SJSA1 (cell line): ENCODE results near the gene PARK7.

GRCh38 chr1:6484785-6485211 lies 6.7 kb downstream of the PLEKHG5 start:
- RAMPAGE, long total RNA = no peak

DNA sequence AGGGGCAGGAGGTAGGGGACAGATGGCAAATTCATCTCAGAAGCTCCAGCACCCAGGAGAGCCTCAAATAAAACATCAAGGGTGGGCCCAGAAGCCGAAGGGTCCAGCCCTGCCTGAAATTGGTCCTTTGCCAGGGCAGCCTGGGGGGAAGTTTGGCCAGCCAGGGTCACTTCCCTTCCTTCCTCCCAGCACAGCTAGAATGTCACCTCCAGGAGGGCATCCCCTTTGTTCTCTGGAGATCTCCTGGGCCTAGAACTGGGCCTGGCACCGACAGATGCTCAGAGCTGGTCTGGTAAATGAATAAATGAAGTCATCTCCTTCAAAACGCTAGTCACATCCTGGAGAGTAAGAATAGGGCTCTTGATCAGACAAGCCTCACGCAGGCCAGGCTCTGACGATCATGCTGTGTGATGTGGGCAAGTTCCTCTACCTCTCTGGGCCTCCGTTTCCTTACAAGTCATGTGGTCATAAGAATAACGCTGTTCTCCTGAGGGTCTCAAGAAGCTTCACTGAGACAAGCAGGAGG lies 1.7 kb upstream of the PLEKHG5 start:
- RAMPAGE, long total RNA = no peak

DNA sequence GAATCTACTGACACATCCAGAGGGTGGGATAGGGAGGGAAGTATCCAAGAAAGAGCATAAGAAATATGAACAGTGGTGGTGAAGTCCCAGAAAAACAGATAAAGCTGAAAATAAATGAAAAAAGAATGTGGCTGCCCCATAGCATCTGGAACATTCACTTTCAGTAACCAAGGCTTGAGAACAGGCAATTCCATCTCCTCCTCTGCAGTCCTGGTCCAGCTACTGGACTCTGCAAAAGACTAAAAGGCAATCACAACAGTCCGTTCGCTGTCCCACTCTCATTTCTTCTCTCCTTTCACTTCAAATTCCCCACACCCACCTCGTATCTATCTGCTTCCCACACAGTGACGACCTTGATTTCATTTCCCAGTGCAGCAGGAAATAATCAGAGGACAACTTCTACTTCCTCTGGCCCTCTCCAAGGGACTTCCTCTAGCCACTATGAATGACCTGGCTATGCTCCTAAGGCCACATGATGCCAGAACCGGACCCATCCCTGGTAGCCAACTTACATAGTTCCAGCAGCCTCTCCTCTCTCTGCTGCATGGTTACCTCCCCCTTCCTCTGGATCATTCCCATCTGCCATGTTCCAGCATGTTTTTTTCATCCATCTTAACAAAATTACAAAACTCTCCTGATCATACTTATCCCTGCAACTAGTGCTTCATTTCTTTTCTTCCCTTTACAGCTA lies 8.0 kb downstream of the NOL9 start:
- RAMPAGE, long total RNA = no peak

DNA sequence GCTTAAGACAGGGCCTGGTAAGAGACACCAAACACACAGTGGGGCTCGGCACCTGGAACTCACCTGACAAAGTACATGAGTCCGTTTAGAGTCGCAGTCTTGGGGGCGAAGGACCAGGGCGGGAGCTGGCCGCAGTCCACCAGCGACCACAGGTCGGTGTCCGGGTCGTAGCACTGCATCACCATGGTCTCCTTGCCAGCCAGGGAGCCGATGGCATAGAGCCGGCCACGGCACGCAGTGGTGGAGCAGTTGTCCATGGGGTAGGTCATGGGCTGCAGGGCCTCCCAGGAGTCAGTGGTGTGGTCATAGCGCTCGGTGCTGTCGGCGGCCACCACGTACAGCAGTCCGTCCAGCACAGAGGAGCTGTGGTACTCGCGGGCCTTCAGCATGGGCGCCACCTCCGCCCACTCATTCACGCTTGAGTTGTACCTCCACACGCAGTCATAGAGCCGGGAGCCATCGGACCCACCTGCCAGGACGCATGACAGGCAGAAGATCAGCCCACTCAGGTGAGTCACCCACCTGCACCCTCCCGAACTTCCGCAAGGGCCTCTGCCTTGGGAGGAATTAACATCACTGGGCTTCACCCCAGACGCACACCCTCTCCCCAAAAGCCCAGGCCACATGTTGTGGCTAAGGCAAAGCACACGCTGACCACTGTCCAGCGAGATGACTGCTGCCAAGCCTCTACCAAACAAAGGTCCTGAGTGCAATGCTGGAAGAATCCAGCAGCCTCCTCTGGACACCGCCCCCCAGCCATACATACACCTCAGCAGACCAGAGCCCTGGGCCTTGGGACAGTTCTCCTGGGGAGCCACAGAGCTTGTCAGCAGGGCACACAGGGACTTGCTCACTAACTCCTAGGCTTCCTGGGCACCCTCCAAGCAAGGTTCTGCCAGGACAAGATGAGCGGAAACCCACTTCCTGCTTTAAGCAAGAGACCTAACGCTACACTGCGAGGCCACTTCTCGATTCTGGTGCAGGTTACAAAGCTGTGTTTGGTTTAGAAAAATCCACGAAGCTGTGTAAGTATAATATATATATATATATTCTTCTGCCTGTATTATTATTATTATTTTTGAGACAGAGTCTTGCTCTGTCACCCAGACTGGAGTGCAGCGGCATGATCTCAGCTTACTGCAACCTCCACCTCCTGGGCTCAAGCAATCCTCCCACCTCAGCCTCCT lies 3.3 kb downstream of the KLHL21 start:
- RAMPAGE, long total RNA = no peak

DNA sequence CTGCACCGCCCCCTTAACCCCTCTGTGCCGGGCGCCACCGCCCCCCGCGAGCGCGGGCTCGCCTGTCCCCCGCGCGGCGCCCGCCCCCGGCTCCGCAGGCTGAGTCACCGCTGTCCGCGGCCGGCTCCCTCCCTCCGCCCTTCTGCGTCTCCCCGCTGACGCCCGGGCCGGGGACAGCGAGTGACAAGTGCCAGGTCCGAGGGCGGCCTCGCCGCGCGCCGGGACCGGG lies 192 bp upstream of the KLHL21 start:
- RAMPAGE, long total RNA = no peak

DNA sequence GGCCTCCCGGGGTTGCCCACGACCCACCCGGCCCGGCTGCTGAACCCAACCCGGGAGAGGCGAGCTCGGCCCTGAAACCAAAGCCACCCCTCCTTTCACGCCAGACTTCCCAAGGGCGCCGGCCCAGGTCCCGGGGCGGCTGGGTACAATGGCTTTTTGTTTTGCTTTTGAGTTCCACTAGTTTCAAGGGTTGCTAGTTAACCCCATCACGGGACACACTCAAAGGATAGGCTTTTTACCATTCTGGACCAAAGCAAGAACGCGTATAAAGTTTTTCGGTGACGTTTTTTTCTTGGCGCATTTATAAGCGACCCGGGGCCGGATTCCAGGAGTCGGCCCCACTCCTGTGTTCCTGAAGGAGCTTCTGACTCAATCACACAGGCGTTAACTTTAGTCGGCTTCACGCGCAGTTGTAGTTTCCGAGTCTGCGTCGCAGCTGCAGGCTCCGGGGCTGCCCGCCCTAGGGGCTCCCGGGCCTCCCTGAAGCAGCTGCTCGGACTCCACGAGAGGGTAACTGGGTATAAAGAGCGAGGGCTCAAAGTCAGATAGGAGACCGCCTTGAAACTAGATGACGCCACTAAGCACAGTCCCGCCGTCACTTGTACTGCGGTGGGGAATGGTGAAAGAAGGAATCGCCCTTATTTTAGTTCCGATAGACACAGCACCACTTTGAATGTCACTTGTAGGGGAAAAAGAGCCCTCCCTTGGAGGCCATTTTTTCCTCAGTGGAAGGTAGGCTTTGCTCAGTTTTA lies 683 bp upstream of the KLHL21 start:
- RAMPAGE, long total RNA = no peak

GRCh38 chr1:6700658-6701087 lies 943 bp downstream of the DNAJC11 start:
- RAMPAGE, long total RNA = no peak

GRCh38 chr1:6857171-6857738 lies 72.0 kb downstream of the CAMTA1 start:
- RAMPAGE, long total RNA = no peak

DNA sequence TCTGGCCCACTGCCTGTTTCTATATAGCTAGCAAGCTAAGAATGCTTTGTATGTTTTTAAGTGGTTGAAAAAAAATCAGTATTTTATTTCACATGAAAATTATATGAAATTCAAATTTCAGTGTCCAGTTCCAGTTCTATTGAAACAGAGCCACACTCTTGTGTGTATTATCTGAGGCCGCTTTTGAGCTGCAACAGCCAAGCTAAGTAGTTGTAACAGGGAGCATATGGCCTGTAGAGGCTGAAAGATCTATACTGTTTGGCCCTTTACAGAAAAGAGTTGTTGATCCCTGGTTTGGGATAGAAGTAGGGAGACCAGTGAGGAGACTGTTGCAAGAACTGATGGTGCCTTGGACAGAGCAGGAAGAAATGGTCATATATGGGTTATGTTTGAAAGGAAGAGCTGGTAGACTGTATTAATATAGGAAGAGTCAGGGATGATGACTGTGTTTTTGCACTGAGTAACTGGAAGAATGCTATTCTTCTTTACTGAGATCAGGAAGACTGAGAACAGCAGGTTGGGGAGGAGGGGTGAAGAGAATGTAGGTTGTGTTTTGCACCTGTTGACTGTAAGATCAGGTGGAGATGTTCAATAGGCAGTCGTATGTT lies 96.9 kb downstream of the CAMTA1 start:
- RAMPAGE, long total RNA = no peak

DNA sequence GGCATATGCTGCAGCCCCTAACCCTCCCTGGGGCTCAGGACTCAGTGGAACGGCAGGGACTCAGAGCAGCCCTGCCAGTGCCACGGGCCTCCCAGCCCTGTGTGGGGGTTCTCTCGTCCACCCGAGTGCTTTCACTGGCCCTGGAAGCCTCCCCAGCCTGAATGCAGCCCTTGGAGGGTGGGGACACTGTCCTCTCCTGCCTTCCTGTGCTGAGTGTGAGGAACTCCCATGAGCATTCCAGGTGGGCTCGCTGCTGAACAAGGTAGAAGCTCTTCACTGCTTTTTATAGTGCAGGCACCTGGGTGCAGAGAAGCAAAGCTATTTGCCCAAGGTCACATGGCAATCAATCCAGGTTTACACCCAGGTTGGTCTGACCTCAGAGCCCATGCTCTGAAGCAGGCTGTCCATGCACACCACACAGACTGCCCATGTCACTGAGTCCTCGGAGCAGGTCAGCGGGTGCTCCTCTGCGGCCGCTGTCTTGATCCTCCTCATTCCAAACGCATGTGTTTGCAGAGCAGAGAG lies 323.4 kb upstream of the VAMP3 start:
- RAMPAGE, long total RNA = no peak

DNA sequence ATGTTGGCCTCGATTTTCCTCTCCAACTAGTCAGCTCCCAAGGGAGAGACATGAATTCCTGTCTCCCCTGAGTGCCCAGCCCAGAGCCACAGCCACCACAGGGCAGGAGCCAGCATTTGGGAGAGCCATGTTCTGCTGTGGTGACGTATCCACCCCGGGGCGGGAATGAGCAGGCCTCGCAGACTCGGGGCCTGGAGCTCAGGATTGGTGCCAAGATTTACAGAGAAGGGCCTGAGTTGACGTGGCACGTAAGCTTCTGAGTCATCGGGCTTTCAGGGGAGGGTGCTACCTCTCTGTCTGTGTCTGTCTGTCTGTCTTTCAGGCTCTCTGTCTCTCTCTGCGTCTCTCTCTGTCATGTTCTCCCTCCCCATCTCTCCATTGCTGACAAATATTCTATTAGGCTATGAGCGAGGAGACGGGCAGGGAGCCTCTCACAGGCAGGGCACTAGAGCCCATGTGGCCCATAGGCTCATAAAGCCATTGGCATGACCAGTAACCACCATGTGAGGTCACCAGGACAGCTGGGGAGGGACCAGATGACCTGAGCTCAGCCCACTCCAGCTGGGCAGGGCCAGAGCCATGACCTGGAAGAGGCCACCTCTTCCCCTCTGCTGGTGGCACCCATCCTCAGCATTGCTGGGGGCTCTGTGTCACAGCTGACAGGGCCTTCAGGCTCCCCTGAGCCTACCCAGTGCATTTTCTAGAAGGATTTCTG lies 300.1 kb upstream of the VAMP3 start:
- RAMPAGE, long total RNA = no peak

GRCh38 chr1:7703494-7704310 lies 67.4 kb upstream of the VAMP3 start:
- RAMPAGE, long total RNA = no peak

DNA sequence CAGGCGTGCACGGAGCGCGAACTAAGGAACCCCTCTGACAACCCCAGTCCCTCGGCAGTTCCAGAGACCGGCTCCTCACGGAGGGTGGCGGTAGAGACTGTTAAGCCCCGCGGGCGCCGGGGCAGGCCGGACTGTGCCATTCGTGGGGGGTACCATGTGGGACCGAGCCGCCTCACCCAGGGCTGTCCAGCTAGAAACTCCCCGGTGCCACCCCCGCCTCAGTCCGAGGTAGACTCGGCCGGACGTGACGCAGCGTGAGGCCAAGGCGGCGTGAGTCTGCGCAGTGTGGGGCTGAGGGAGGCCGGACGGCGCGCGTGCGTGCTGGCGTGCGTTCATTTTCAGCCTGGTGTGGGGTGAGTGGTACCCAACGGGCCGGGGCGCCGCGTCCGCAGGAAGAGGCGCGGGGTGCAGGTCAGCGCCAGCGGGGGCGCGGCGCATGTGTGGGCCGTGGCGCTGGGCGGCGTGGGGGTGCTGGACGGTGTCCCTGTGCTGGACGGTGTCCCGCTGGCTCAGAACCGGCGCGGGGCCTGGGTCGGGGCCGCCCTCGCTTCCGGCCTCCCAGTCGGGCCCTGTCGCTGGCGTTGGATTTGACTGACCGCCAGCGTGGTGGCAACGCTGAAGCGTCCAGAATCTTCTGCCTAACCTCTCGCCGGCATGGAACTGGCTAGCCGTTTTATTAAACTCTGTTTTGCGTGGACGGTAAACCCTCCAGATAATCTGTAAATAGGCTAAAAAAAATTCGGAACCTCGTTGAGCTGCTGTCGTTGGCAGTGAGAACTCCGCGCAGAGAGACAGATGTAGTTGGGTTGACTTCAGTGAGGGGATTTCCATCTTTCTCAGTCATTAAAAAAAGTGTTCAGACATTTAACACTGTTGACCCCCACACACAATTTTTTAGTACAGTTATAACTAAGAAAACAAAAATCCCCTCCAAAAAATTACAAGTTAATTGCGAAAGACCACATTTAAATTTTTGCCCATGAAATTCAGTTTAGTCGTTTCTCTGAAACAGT lies at the start of gene PARK7:
PARK7 (plus strand) TSS at position 329 of the 1,013 bp plus-strand sequence.
- RAMPAGE, long total RNA = start-site peak on the plus strand centred at position 324 of the sequence, 94 bp wide, 6,059 and 3,136 reads in 2 replicates

- RAMPAGE, long total RNA = no peak
Observed at GRCh38 chr1:8097973-8098421, 71.9 kb upstream of the ERRFI1 start.

DNA sequence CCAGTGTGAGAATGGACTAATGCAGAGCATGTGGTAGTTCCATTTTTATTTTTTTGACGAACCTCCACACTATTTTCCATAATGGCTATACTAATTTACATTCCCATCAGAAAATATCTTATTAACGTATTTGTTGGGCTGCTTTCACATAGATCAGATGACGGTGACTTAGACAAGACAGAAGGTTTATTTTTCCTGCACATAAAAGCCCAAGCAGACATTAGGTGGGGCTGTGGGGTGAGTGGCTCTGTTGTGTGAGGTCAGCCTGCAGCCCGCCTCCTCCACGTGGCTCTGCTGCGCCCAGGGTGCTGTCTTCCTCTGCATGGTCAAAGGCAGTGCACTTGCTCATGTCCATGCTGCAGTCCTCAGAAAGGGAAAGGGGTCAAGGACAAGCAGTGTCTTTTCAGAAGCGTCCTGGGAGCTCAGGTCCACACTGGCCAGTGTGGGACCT lies 36.2 kb upstream of the SLC45A1 start:
- RAMPAGE, long total RNA = no peak

- RAMPAGE, long total RNA = no peak
Observed at GRCh38 chr1:8390173-8390537, 72.2 kb downstream of the SLC45A1 start.

DNA sequence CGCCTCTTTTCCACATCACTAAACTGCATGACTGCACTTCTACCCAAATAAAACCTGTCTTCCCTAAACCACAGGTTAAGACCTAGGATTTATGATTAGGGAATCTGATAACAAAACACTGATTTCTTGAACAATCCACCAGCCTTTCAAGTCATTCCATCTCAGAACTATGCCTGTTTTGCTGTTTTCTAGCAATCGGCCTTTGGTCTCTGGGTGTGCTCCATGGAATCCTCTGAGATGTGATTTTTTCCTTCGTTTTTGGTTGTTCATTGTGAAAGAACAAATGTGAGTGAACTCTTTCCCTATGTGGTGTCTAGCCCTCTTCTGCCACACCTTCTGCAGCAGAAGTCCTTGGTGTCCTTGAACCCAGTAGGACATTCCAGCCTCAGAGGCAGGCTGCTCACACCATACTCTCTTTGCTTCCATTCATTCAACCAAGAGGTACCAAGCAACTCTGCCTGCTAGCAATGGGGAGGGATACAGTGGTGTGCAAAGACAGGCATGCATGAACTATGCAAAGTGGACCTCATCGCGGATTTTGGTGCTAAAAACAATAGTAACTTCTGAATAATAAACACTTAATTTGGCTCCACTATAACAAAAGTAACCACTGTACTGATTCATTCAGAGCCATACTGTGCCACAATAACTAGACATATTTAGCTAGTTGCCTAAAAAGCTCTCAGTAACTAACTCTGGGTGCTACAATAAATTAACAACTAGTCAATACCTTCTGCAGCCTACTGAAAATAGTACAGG lies 155.2 kb downstream of the SLC45A1 start:
- RAMPAGE, long total RNA = no peak

- RAMPAGE, long total RNA = no peak
Observed at GRCh38 chr1:8604113-8604703, 213.2 kb downstream of the RERE start.

DNA sequence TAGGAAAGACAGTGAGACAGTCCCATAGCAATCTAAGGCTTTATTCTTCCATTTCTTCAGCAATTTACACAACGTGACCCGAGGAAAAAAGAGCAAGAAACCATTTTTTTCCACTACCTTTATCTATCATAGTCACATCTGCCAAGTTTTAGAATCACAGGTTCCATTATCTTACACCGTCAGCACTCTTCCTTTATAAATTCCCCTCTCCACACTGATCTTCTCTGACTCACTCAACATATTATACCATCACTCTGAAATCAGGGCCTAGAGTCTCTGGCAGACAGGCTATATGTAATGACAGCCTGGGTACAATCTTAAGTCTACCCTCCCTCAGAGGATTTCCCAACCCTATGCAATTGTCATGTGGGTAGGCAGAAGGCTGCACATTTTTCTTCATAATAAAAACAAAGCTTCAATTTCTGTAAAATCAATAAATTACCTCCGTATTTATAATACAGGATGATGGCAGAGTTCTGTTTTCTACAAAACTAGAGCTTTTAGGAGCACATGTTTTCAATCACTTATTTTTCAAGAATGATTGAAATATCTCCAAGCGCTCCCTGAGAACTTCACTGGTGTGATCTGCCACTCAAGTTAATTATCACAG lies 138.1 kb downstream of the RERE start:
- RAMPAGE, long total RNA = no peak

DNA sequence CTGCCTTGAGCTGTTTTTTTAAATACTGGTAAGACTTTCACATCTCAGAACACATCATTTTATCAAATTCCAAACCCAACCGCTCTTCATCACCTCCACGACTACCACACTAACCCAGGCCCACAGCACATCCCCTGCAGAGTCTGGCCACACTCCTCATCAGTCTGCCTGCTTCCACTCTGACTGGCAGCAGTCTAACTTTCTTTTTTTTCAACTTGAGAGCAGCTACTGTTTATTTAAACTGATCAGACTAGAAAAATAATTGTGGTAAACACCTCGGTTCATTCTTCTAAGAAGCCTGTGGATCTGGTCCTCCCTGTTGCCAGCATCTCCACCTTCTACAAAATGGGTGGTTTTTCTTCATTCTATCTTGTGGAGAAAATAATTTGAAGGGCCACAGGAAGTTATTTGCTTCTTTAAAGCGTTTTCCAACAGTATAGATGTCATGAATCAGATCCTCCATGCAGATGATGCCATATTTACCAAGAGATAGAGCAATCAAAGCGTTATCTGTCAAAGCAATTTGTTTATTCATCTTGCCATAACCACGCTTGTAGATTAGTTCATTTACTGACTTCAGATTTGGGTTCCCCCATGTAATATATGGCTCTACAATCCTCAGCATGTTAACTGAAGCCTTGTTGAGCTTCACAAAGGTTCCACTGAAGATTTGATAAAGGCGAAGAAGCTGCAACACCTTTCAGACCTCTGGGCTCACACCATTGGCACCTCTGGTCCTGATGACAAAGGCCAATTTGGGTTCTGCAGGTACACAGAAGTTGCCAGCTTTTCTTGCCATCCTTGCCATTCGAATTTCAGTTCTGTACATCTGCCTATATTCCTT lies 31.3 kb downstream of the RERE start:
- RAMPAGE, long total RNA = no peak